Pericardium fibroblast (primary cell): ENCODE measurements around a stretch of chr4.

DNA sequence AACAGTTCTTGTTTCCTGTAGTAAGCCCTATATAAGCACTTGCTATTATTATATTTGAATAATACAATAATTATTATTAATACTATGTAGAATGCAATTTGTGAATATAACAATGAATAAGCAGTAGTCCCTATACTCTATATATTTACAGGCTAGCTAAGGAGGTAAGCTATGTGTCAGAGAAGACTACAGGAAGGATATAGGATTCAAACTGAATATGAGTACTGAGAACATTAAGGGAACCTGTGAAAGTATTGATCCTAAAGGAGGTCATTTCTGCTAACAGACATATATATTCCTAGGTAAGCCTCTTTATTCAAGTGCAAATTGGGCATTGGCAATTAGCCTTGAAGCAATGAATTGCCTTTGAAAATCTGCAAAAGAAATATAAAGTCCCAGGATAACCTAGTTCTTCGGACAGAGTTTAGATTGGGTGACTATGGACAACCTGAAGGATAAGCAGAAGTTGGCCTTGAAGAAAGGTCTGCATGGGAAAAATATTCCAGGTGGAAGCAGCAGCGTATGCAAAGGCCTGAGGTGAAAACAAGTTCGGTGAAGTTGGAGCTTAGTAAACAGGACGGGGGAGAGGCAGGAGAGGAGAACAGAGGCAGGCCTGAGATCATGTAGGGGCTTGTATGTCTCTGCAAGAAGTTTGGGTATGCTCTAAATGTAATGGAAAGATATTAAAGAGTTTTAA lies 175.8 kb downstream of the ARHGAP24 start:
- RAMPAGE, long total RNA, result no peak

GRCh38 chr4:85757998-85758802 lies 283.2 kb downstream of the ARHGAP24 start:
- RAMPAGE, long total RNA, result no peak

DNA sequence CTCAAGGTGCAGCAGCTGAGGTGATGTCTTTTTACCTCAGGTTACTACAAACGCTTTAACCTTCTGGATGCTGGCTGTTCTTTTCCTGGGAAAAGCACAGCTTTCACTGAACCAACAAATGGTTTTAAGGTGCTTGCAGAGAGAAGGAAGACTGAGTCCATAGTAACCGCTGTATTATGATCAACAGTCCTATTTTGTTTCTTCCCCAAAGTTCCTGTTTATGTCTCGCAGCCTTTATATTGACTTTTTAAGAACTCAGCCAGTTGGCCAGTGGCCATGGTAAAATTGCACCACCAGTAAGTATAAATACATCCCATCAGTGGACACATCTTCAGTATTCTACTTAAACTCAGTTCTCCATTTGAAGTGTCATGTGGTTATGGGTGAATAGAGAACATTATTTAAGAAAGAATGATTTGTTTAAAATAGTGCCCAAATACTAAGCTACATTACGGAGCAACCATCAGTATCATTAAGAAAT lies 286.9 kb downstream of the ARHGAP24 start:
- RAMPAGE, long total RNA, result no peak

- RAMPAGE, long total RNA, result no peak
Measured at GRCh38 chr4:86074949-86075405, 284.9 kb downstream of the MAPK10 start.

GRCh38 chr4:86586009-86586627 lies 8.0 kb upstream of the PTPN13 start:
- RAMPAGE, long total RNA, result no peak

DNA sequence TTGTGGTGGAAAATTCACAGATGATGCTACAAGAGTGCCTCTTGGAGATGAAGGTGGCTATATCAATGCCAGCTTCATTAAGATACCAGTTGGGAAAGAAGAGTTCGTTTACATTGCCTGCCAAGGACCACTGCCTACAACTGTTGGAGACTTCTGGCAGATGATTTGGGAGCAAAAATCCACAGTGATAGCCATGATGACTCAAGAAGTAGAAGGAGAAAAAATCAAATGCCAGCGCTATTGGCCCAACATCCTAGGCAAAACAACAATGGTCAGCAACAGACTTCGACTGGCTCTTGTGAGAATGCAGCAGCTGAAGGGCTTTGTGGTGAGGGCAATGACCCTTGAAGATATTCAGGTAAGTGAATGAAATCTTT lies 41.7 kb downstream of the SLC10A6 start:
- RAMPAGE, long total RNA, result no peak

DNA sequence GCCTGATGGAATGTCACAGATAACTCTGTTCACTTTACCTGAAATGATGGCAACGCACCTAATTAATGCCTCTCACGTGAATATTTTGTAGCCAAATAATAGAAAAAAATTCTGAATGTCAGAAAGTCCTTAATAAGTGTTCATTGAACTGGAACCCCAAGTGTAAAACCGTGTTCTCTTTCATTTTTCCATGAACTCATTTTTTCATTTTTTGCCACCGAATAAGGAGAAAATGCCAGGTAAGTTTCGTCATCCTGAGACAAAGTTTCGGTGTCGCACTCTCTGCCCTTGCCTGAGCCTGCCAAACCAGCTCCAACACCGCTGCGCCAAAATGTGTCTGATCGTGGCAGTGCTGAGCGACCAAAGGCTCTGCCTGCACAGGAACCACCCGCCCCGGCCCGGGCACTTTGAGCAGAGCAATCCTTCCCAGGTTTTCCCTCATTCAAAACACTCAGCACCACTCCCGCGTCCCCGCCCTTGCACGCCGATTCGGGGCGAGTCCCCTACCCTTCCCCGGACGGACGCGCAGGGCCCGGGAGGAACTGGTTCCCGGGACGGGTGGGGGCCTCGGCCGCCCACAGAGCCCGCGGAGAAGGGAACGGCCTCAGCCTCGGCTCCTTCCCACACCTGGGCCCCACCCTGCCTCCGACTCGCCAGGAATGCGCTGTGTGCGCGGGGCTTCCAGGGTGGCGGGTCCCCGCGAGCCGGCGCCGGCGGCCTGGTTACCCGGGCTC lies 499 bp downstream of the C4orf36 start:
- RAMPAGE, long total RNA, result no peak

DNA sequence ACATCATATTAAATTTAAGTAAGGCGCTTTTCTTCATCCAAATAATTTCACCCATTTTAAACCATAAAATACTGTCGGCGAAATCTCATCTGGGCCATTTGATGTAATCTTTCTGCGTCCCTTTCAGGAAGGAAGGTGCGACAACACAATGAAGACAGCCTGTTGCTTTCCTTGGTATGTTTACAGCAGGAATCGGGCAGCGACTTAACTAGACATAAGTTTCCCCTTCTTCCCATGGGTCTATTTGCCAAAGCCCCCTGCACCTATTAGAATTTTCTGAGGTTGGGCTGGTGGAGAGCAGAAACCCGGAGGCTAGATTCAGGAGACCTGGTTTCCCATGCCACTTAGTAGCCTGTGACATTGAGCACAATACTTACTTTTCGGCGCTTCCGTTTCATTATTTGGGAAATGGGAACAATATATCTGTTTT lies 686 bp upstream of the AFF1 start:
- RAMPAGE, long total RNA, result no peak

GRCh38 chr4:86966877-86967740 lies 32.3 kb downstream of the AFF1 start:
- RAMPAGE, long total RNA, result no peak

DNA sequence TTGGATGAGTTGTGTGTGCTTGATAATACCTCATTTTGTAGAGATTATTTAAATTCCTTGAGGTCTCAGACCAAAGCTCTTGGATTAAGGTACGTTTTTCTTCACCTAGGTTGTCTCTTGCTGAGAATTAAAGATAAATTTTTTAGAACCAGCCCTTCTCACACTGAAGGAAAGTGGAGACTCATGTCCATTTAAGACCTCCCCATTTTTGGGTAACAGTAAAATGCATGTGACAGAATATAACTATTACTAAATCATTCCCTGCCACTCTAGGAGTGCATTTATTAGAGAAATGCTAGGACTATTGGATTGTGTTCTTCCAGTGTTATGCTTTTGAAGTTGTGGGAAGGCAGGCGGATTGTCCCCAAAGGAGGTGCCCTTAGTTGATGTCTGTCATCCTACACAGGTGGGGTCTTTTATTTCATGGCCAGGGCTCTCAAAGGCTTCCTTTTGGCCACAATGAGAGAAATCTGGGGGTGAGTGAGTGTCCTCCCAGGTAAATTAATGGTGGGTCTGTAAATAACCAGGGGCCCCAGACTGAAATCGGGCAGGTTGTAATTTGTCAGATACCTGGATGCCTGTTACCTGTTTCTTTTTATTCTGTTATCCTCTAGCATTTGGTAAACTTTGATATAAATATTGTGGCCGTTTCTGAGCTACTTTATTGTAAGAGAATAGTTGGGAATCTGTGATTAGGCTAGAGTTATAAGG lies 93.9 kb downstream of the AFF1 start:
- RAMPAGE, long total RNA, result no peak

DNA sequence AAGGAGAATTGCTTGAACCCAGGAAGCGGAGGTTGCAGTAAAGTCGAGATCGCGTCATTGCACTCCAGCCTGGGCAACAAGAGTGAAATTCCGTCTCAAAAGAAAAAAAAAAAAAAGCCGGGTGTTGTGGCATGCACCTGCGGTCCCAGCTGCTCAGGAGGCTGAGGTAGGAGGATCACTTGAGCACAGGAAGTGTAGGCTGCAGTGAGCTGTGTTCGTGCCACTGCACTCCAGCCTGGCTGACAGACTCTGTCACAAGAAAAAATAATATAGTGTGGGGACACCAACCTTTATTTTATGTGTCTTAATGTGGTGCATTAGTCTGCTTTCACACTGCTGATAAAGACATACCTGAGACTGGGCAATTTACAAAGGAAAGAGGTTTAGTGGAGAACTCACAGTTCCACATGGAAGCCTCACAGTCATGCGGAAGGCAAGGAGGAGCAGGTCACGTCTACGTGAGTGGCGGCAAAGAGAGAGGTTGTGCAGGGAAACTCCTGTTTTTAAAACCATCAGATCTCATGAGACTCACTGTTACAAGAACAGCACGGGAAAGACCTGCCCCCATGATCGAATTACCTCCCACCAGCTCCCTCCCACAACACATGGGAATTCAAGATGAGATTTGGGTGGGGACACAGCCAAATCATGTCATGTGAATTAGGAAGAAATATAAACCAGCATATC lies 130.1 kb downstream of the AFF1 start:
- RAMPAGE, long total RNA, result no peak

GRCh38 chr4:87125604-87126494 lies 94.6 kb downstream of the KLHL8 start:
- RAMPAGE, long total RNA, result no peak

DNA sequence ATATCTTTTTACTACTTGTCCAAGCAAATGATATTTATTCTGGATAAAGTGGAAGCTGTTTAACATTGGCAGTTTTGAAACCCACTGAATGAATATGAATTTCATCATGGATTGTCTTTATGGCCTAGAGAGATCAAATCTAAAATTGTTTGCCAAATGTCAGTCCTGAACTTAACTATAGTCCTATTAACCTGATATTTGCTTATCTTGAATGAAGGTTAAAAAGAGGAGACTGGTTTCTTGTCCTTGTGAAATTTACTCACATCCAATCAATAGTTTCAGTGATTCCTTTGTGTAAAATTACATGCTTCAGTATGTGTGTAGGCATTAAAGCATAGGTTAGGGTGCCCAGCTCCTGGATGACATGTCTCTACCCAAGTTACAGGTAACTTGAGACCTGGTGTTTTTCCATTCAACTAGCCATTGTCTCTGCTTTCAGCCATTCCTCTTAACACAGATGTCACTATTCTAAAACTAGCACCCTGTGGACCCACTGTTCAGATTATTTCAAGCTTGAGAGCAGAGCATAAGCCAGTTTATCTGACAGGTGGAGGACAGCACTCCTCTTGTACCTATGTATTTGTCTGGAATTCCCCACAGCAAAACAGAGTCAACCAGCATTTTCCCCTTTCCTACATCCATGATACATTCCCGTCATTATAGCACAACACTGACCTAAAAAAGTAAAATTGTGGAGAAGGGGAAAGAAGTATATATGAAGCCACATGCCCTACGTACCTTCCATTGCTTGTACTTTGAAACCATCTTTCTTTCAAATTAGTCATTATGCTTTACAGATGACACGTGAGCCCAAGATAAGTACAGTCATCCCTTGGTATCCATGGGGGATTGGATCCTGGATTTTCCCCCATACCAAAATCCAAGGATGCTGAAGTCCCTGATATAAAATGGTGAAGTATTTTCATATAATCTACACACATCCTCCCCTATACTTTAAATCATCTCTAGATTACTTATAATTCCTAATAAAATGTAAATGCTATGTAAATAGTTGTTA lies 73.5 kb downstream of the KLHL8 start:
- RAMPAGE, long total RNA, result no peak

GRCh38 chr4:87209649-87210029 lies 10.8 kb downstream of the KLHL8 start:
- RAMPAGE, long total RNA, result no peak

DNA sequence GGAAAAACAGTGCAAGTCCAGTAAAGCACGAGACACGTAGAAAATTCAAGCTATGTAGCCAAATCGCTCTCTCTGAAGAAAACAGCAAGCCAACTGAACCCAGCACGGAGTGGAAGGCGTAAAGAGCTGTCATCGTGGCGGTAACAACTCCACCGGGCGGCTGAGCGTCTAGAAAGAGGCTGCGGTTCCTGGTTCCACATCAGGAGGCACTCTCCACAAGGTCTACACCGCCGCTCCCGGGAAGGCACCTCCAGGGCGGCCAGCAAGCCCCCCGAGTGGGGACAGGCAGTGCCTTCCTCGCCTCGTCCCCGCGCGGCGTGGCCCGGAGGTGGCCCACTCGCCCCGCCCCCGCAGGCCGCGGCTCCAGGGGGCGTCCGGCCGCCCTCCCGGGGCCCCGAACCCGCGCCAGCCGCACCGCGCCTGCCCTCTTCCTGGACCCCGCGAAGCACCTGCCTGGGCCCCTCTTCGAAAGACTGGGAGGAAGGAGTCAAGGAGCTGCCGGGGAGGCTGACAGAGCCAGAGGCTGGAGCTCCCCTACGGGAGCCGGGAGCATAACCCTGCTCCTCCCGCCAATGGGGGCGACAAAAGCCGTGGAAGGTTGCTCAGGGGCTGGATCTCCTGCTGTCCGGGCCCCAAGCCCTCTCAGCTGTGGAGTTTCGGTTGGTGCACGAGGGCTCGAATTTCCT lies 689 bp downstream of the KLHL8 start:
- RAMPAGE, long total RNA, result no peak

- RAMPAGE, long total RNA, result no peak
Measured at GRCh38 chr4:87278260-87278800, 44.4 kb downstream of the HSD17B13 start.

DNA sequence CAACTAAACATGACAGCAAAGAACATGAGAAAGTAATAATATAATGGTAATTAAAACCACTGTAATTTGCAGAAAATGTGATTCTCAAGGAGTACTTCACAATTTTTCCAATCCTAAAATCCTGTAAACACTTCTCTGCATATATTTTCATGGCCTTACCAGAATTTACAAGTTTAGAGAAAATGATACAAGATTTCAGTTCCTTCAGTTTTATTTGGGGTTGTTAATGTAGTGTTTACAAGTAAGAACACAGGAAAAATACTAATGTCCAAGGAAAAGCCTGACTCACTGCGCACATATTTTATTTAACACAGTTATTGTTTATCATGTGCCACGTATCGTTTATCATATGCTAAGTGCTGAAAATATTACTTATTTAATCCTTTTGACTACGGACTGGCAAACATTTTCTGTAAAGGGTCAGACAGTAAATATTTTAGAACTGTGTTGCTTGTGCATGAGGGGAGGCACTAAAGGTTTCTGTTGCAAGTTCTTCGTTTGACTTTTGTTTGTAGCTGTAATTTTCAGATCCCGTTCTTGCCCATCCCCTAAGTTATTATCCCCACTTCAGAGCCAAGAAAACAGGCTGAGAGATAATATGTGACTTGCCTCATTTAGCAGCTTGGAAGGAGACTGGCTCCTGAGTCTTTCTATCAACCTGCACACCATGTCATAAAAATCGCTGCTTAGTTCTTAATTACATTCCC lies 764 bp downstream of the HSD17B13 start:
- RAMPAGE, long total RNA, result no peak

DNA sequence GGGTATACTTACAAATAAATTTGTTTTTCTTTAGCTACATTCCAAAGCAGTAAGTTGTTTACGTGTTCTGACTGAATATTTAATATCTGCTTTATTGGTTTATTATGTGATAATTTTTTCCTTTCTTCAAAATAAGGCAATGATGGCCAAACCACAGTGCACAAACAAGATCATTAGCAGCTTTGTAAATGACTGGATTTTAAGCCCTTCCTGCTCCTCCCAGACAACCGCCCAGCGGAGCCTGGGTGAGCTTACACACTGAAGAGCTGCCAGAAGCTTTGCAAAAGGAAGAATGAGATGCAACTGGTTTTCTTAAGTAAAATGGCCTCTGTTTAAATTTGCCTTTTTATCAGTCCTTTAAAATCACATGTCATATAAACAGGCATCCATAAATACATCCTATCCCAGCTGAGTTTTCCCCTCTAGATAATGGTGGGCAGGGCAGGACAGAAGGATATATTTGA lies 52.2 kb downstream of the SPARCL1 start:
- RAMPAGE, long total RNA, result no peak

GRCh38 chr4:87520133-87520991 lies 8.8 kb downstream of the SPARCL1 start:
- RAMPAGE, long total RNA, result no peak

GRCh38 chr4:87527713-87528435 lies 1.3 kb downstream of the SPARCL1 start:
- RAMPAGE, long total RNA, result no peak